Cerebellum (tissue), 5 donors: Measurements from ENCODE around the genes TPSD1, GNPTG, UNKL and NME3.

DNA sequence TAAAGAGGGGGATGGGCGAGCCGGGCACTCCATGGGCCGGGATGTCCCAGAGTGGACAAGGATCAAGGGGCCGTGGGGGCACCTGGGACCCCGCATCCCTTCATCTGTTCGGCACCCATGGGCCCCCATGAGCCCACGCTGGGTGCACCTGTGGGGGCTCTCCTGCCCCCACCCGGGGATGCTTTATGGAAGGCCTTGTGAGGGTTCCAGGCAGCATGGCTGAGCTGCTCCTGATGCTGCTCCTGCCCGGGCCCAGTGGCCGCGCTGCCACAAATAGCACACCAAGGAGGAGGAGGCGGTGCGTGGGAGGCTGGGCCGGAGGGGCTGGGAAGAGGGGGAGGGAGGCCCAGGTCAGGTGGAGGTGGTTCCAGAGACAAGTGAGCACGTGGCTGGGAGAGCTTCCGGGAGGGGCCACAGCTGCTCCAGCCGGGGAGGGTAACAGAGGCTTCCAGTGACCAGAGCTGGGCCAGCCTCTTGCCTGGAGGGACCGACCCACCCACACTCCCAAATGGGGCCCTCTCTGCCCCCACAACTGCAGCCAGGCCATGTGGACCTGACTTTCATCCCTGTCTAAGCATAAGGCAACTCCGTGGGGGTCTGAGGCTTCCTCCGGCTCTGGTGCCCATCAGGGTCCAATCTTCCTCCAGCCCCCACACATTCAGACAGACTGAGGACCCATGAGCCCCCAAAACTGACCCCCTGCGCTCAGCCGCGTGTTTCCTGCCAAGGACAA, 4.8 kb downstream of the C1QTNF8 start:
- PRO-cap, 3 experiments, result no peak in any of the 3 experiments
- RAMPAGE, long total RNA, result no peak

GRCh38 chr16:1102609-1103547, 6.8 kb upstream of the C1QTNF8 start:
- PRO-cap, 3 experiments, result no peak in any of the 3 experiments
- RAMPAGE, long total RNA, result no peak

GRCh38 chr16:1154364-1155296, 1.7 kb downstream of the CACNA1H start:
- PRO-cap, 3 experiments, result no peak in any of the 3 experiments
- RAMPAGE, long total RNA, result no peak

DNA sequence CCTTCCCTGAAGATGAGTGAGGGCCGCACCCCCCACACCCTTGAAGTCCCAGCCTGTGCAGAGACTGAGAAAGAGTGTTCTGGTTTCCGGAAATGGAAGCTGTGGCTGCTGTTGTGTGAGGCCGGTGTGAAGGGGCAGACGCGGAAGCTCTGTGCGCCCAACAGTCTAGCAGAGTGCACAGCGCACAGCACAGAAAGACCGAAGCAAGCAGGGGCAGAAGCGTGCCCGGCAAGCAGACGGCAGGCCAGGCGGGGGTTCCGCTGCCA, 16.8 kb downstream of the TPSG1 start:
- PRO-cap, 3 experiments, result no peak in any of the 3 experiments
- RAMPAGE, long total RNA, result no peak

DNA sequence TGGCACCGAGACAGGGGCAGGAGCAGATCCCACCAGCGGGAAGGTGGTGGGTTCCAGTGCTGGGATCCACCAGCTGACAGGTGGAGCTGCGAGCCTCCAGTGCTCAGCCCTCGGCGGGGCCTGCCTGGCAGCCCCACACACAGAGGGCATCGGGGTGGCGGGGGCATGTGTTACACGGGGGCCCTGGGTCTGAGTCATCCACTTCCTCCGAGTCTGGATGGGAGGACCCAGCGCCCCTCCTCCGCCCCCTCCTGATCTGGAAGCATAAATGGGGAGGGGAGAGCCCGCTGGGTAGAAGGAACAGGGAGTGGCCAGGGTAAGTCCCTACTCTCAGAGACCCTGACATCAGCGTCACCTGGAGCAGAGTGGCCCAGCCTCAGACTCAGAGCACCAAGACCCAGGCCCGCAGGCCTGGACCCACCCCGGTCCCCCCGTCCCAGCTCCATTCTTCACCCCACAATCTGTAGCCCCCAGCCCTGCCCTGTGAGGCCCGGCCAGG, at the start of gene TPSD1:
TPSD1 (plus strand) TSS at position 294 of the 499 bp plus-strand sequence.
- PRO-cap, 3 experiments, result no peak in any of the 3 experiments
- RAMPAGE, long total RNA, result no peak

DNA sequence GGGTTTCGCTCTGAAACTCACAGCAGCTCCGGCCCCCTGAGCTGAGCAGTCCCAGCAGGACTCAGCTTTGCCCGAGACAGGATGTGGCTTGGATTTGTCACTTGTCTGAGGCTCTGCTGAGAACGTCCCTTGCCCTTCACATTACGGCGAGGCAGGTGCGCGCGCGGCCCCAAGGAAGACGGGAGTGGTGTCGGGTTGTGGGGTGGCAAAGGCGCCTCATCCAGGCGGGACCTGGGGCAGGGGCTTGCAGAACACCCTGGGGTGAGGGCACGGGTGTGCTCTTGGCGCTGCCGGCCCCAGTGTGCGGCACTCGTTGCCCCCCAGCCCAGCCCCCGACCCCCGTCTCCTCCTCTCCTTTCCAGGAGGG, 5.6 kb downstream of the UBE2I start:
- PRO-cap, 3 experiments, result no peak in any of the 3 experiments
- RAMPAGE, long total RNA, result no peak

GRCh38 chr16:1320239-1320848, 10.9 kb downstream of the UBE2I start:
- PRO-cap, 3 experiments, result no peak in any of the 3 experiments
- RAMPAGE, long total RNA, result no peak

- PRO-cap, 3 experiments, result no peak in any of the 3 experiments
- RAMPAGE, long total RNA, result no peak
Observed at GRCh38 chr16:1326458-1326876, 7.0 kb upstream of the BAIAP3 start.

GRCh38 chr16:1351149-1351662, 472 bp downstream of the TSR3 start:
- PRO-cap, 3 experiments, result no peak in any of the 3 experiments
- RAMPAGE, long total RNA, result no peak

- PRO-cap, 3 experiments, result peak in 3 of 3 experiments; most common plus-strand start chr16:1351955 (in 2); most common minus-strand start chr16:1351815 (in 1)
- RAMPAGE, long total RNA, result no peak
Observed at GRCh38 chr16:1351663-1352501, at the start of gene GNPTG. Gene GNPTG (plus strand): TSS chr16:1351931.

GRCh38 chr16:1402018-1402411, 12.5 kb downstream of the UNKL start:
- PRO-cap, 3 experiments, result no peak in any of the 3 experiments
- RAMPAGE, long total RNA, result no peak

GRCh38 chr16:1413343-1414307, 879 bp downstream of the UNKL start:
- PRO-cap, 3 experiments, result peak in 2 of 3 experiments; most common plus-strand start chr16:1413970 (in 2)
- RAMPAGE, long total RNA, result no peak

- PRO-cap, 3 experiments, result peak in 3 of 3 experiments; most common minus-strand start chr16:1414704 (in 2)
- RAMPAGE, long total RNA, result no peak
Observed at GRCh38 chr16:1414308-1415383, at the start of gene UNKL. Gene UNKL (minus strand): TSS chr16:1414704.

DNA sequence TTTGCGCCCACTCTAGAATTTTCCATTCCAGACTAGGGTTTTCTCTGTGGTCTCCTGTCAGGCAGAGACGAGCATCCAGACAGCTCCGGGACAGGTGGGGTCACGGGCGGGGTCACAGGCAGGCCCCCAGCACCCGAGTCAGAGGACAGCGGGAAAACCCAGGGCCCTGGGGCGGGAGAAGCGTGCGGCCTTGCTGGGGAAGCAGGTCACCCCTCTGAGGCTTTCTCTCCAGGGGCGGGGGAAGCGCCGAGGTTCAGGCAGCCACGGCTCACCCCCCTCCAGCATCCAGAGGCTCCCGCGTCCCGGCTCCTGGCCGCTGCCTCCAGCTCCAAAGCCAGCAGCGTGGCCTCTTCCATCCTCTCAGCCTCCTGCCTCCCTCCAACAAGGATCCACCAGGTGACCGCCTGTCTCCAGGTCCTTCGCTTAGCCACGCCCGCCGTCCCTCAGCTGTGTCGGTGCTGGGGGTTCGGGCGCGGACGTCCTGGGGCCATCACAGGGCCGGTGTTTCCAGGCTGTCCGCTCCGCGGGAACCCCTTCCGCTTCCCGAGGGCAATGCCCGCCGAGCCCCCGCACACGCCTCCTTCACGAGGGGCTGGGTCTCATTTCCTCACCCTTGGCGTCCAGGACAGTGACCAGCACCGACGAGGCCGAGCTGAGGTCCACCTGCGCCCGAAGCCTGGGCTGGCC, 2.9 kb upstream of the PERCC1 start:
- PRO-cap, 3 experiments, result no peak in any of the 3 experiments
- RAMPAGE, long total RNA, result no peak

GRCh38 chr16:1460125-1460817, 14.6 kb downstream of the CLCN7 start:
- PRO-cap, 3 experiments, result no peak in any of the 3 experiments
- RAMPAGE, long total RNA, result no peak

DNA sequence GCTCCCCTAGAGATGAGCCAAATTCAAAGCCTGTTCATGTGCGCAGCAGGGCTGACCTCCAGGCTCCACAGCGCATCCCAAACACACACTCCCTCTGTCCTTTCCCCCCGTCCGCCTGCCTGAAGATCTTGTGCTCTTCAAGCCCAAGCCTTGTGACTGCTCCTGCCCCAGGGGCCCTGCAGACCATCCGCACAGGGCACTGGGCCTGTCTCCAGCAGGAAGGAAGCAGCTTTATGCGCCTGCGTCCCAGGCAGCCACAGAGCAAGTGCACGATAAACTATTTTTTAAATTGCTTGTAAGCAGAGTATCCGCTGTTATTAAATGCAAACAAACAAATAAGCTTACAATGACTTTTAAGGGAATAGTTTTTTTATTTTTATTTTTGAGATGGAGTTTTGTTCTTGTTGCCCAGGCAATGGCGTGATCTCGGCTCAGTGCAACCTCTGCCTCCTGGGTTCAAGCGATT, 2.9 kb downstream of the CLCN7 start:
- PRO-cap, 3 experiments, result no peak in any of the 3 experiments
- RAMPAGE, long total RNA, result no peak

- PRO-cap, 3 experiments, result no peak in any of the 3 experiments
- RAMPAGE, long total RNA, result no peak
Observed at GRCh38 chr16:1615211-1615721, 3.1 kb downstream of the CRAMP1 start.

DNA sequence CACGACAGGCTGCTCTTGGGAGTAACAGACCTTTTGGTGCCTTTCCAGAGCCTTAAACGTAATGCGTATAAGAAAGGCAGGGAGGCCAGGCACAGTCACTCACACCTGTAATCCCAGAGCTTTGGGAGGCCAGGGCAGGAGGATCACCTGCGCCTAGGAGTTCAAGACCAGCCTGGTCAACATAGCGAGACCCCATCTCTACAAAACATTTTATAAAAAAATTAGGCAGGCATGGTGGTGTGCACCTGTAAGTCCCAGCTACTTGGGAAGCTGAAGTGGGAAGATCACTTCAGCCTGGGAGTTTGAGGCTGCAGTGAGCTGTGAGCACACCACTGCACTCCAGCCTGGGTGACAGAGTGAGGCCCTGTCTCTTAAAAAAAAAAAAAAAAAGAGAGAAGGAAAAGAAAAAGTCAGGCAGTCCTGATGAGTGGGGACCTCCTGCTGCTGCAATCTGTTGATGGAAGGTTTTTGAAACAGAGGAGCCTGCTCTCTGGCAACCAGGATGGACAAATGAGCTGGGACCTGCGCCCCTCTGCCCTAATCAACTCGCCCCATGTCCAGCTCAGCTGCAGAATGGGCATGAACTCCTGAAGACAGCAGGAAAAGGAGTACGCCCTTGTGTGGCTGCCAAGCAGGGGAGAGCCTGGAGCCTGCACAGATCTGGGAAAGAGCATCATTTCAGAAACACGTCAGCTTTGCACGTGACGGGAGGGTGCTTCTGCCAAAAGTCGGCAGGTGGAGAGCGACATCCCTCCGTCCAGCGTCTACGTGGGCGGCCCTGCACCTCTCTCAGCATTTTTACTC, 18.8 kb downstream of the NME3 start:
- PRO-cap, 3 experiments, result peak in 1 of 3 experiments; most common plus-strand start position 724 of the sequence (in 1); most common minus-strand start position 575 of the sequence (in 1)
- RAMPAGE, long total RNA, result no peak

DNA sequence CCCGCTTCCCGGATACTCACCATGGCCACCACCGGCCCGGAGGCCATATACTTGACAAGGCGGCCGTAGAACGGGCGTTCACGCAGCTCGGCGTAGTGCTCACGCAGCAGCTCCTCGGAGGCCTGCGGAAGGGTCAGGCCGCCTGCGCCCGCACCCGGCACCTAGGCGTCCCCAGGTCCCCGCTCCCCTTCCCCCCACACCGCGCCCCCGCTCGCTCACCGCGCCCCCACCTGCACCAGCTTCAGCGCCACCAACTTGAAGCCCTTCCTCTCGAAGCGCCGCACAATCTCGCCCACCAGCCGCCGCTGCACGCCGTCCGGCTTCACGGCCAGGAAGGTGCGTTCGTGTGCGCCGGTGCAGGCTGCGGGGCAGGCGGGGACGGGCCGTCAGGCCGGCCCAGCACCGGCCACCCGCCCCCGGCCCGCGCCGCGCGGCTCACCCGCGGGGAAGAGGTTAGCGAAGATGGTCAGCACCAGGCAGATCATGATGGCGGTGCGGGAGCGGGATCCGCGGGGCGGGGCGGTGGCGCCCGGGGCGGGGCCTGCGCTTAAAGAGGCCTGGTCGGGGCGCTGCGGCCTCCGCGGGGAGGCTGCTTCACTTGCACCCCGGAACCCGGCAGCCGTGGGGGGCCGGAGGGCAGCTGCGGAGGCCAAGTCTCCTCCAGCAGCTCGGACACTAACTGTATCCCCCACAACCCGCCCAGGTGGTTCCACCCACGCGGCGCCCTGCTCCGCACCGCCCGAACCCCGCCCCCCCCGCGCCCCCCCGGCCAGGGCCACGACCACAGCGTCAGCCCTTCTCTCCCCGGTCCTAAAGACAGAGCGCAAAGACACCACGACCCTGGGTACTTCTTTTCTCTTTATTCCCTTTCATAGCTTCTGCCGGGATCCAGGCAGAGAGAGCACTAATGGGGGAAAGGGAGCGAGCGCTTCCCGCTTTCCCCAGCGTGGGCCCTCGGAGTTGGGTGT, at the start of gene NME3:
NME3 (minus strand) TSS at position 494 of the 968 bp plus-strand sequence.
- PRO-cap, 3 experiments, result peak in 1 of 3 experiments; most common plus-strand start position 550 of the sequence (in 1); most common minus-strand start position 494 of the sequence (in 1)
- RAMPAGE, long total RNA, result no peak

- PRO-cap, 3 experiments, result no peak in any of the 3 experiments
- RAMPAGE, long total RNA, result no peak
Observed at GRCh38 chr16:1819585-1820085, 7.0 kb downstream of the HAGH start.